Monocyte (primary cell): ENCODE results near the genes FANCL and PUS10.

DNA sequence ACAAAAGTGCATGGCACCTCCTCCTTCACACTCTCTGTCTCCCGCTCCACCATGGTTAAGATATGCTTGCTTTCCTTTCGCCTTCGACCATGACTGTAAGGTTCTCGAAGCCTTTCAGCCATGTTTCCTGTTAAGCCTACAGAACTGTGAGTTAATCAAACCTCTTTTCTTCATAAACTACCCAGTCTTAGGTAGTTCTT lies 42.8 kb downstream of the CFAP36 start:
- PRO-cap, 2 experiments, result no peak in any of the 2 experiments

DNA sequence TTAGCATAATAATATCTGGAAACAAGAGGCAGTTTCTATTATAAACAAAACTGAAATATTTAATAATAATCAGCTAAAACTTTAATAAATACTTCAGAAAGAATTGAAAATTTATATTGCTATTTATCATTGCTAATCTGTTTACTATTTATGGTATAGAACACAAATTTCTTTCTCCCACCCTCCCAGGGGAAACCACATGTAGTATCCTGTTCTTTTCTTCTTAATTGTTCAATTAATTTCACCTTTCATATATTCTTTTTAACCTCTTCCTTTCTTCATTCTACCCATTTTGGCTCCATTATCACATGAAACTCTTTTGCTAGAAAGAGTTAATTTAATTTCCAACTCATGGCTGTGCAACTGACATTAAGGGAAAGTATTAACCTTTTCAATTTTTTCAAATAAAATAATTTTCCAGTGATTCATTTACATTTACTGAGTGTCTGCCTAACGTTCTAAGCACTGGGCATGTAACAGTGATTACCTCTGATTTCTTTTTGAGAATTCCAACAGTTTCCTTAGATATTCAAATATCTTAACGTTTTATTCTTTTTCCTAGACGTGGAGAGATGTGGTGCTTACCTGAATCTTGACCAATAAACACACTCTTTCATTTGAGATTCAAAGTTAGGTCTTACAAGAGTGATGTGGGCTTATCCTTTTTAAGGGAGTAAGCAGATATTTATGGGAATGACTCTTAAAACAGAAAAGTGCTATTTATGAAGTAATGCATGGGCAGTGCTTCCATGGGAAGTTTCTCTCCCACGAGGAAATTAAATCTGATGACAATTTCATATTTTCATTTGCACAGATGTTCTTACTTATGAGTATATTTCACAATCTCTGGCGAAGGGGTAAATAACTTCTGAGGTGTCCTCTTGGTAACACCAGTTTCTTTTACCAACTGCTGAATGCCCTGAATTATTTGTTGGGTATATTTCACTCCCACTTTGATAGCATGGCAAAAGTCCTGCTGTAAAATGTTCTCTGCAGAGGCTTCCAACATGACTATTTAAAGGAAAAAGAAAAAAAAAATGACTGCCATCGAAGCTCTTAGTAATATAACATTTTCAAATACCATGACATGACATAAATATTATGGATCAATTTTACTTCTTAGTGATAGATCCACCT lies 21.2 kb downstream of the PNPT1 start:
- PRO-cap, 2 experiments, result no peak in any of the 2 experiments

DNA sequence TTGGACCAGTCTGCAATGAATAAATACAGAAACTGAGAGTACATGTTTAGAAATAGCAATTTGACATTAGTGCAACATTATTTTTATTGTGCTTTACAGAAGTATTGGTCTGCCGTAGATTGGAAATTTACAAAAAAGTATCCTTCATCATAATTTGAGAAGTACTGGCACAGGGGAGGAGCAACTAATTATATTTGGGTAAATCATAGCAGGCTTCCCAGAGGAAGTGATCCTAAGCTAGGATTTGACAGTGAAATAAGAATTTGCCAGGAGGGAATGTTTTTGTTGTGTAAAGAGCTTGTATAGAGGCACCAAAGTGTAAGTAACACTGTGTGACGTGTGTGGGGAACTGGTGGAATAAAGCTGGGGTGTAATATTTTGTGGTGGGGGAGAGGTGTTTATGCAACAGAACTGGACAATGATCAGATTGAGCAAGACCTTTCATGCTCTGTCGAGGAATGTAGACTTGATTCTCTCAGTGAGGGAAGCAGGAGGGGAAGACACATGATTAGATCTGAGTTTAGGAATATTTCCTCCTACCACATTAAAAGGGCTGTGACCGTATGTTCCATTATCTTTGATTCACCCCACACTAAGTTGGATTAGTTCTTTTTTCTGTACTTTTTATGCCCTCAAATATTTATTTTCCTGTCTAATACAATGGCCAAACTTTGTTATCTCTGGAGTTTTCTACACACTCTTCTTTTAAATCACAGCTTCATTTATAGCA lies 43.7 kb downstream of the EFEMP1 start:
- PRO-cap, 2 experiments, result no peak in any of the 2 experiments

DNA sequence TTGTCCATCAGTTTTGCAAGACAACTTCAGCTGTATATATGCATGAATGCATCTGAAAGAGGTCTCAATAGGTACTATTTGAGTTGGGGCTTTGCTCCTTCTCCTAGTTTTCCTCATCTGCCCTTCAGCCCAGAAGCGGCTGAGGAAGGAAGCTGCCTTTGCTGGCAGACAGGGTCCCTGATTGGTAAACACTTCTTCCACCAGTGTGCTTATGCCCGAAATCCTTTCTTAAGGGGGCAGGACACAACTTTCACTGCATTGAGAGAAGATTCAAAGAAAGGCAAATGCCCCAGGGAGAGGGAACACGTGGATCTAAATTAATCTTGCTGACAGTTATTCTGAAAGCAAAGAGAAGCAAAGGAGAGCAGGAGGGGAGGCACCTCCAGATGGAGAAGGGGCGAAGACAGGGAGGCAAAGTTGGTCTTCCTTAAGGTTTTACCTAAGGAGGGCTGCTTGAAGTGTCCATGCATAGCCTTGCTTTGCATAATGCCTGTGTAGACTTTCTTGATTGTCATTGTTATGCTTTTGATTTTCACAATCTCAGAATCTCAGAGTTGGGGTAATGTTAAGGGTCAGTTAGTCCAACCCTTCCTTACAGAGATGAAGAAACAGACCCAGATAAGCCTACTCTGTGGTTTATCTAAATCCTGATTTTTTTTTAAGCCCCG lies 92.2 kb upstream of the EFEMP1 start:
- PRO-cap, 2 experiments, result no peak in any of the 2 experiments

DNA sequence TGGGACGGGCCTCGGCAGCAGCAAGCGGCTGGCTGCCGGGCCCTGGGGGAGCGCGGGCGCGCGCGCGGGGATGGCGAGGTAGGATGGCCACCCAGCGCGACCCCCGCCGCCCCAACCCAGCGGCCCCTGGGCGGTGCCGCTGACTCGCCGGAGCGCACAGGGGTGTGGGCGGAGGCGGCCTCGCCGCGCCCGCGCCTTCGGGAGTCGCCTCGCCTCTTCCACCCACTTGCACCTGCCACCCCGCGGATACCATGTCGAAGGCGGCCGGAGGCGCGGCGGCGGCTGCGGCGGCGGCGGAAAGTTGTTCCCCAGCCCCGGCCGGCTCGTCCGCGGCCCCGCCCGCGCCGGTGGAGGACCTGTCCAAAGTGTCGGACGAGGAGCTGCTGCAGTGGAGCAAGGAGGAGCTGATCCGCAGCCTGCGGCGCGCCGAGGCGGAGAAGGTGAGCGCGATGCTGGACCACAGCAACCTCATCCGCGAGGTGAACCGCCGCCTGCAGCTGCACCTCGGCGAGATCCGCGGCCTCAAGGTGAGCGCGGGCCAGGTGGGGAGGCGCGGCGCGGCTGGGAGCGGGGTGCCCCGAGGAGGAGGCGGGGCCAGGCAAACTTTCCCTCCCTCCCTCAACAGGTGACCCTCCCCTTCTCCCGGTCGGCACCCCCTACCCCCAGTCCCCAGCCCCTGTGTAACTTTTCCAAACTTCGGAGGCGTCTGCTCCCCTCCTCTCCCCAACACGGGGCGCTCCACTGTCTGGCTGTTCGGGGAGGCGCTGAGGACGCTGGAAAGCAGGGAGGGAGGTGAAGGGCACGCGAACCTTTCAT lies 792 bp downstream of the CCDC85A start:
- PRO-cap, 2 experiments, result no peak in any of the 2 experiments

GRCh38 chr2:58240552-58241601 lies at the start of gene FANCL:
TSS of gene FANCL (minus strand) at chr2:58241325.
- PRO-cap, 2 experiments, result peak in 2 of 2 experiments; most common minus-strand start chr2:58241161 (in 1)

- PRO-cap, 2 experiments, result no peak in any of the 2 experiments
These were observed 124.0 kb upstream of the FANCL start for GRCh38 chr2:58365171-58365520.

DNA sequence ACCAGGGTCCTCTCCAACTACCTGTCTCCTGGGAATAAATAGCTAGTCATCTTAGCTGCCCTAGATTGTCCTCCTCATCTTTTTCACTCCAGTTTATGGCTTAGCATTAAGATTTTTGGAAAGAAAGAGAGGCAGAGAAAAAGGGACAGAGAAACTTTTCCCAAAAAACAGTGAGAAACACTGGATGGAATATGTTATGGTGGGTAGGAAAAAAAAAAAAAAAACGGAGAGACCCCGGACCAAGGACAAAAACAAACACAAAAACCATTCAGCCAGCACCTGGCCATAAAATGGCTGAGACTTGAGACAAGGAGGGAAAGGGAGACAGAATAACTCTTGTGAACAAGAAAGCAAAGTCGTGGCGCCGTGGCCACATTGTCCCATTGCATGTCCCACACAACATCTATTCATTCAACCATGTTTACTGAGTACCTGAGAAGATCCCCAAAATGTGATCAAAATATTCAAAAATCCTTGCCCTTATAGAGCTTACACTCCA lies 638.6 kb downstream of the BCL11A start:
- PRO-cap, 2 experiments, result no peak in any of the 2 experiments

GRCh38 chr2:60301023-60301477 lies 252.4 kb downstream of the BCL11A start:
- PRO-cap, 2 experiments, result no peak in any of the 2 experiments

DNA sequence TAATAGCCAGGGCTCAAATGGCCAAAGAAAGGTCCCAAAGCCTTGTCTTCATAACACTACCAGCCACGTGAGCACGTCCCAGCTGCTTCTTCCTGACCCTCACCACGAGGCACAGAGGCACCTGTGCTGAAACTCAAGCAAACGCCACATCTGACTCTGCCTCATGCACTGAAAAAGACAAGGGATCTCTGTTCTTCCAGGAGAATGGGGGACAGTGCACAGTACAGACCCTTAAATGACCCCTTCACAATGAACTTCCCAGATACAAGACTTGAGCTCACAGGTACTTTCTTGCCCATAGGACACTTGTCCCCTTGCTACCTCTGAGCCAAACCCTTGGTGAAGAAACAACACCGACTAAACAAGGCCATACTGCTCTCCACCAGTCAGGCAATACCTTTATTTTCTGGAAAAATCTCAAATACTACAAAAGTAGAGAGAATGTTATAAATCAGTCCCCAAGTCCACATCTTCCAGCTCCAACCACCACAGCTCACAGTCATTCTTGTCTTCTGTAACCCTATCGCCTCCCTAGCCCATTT lies 31.7 kb downstream of the BCL11A start:
- PRO-cap, 2 experiments, result no peak in any of the 2 experiments

- PRO-cap, 2 experiments, result no peak in any of the 2 experiments
These were observed 16.7 kb downstream of the BCL11A start for GRCh38 chr2:60536737-60537220.

- PRO-cap, 2 experiments, result no peak in any of the 2 experiments
These were observed 2.4 kb upstream of the BCL11A start for GRCh38 chr2:60555815-60556201.

- PRO-cap, 2 experiments, result no peak in any of the 2 experiments
These were observed 50.8 kb downstream of the PAPOLG start for GRCh38 chr2:60806666-60807463.

DNA sequence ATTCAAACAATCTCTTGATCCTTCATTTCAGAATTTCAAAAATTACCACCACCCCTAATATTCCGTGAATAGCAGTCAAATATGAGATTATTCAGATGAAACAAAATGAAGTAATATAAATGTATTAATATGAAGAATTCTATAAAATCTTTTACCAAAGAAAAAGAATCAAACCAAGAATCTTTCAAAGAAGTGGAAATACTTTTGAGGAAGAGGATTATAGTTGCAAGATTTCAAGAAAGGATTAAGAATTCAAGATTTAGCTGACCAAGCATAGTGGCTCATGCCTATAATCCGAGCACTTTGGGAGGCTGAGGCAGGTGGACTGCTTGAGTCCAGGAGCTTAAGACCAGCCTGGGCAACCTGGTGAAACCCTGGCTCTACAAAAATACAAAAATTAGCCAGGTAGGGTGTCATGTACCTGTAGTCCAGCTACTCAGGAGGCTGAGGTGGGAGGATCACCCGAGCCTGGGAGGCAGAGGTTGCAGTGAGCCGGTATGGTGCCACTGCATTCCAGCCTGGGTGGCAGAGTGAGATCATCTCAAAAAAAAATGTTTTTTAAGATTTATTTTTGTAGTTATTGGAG lies 17.7 kb downstream of the REL start:
- PRO-cap, 2 experiments, result peak in 2 of 2 experiments; most common plus-strand start position 400 of the sequence (in 1)

DNA sequence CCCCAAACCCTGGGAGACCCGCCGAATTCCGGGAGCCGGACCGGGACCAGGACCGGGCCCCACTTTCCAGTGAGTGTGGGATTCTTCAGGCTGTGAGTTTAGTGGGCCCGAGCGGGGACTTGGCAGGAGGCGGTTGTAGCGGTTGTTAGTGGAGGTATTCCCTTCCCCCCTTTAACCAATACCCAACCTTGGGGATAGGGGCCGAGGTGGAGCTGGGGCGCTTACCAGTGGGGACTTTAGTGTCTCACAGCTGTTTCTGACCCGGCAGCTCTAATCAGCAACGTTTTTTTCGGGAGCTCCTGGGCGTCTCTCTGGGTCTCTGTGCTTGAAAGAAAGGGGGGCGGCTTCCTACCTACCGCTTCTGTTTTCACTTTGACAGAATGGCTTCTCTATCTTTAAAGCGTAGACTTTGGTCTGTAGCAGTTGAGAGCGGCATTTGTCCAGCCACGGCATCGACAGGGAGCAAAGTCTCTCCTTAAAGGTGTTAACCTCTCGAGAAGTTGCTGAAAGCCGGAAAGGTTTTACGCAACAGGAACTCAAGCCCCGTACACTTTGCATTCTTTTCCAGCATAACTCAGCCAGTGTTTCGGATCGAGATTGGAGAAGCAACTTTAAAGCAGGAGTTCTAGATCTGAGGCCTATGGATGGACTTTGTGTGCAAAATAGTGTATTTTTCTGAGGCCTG lies at the start of gene PUS10:
Gene PUS10 (minus strand): TSS at position 473 of the 685 bp plus-strand sequence.
- PRO-cap, 2 experiments, result peak in 1 of 2 experiments; most common minus-strand start position 472 of the sequence (in 1)

DNA sequence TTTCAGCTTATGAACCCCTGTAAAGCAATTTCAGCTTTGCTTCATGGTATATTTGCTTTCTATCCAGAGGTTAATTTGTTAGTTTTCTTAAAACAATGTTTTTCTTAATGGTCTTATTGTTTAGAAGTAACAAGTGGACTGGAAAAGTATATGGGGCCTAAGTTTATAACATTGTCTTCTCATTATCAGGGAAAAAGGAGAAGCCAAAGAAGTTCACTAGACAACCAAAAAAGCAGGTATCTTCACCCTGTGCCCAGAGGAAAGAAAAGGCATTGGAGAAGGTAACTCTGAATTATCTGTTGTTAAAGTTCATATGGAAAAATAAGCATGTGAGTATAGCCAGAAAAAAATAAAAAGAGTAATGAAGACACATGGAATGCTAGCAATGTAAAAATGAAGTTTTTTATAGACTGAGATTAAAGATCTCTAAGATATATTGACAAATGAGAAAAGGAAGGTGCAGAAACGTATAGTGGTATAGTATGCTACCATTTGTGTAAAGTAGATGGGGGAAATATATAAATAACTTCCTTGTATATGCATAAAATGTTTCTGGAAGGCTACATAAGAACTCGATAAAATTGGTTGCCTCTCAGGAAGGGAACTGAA lies 46.1 kb upstream of the C2orf74 start:
- PRO-cap, 2 experiments, result no peak in any of the 2 experiments

DNA sequence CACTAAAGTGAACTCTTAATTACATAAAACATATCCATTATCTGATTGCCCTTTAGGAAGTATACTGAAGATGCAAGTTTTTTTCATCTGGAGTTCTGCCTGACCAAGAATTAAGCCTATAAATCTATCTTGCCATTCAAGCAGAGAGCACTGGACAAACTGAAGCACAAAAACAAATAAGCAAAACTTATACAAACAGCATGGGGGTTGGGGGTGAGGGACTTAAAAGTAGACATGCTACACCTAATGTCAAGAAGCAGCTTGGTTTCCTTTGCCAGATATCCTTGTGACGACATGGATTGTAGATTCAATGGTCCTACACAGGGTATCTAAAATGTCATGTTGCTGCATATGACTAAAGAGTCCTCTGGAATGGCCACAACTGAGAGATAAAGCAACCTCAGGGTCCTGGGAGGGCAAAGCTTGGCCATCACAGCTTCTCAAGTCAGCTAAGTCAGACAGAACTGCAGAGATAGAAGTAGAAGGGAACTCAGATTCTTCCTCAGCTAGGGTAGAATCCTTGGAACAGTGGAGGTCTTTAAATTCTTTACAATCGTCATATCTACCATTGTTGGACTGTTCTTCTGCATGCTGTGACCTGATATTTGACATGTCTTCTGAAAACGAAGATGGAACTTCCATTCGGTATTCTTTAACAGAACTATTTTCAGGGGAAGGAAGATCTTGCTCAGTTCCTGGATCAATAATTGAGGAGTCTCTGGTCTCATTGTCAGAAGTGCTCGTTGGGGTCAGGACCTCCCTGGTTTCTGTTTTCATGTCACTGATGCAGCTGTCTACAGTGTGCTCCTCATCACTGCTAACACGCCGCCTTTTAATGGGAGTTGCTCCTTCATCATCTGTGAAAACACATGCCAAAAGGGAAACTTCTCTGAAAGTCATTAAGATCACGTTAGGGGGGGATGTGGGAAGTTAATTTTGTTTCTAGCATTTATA lies 26.1 kb downstream of the C2orf74 start:
- PRO-cap, 2 experiments, result no peak in any of the 2 experiments

GRCh38 chr2:61421064-61421561 lies 49.8 kb downstream of the USP34 start:
- PRO-cap, 2 experiments, result peak in 1 of 2 experiments; most common minus-strand start chr2:61421368 (in 1)

DNA sequence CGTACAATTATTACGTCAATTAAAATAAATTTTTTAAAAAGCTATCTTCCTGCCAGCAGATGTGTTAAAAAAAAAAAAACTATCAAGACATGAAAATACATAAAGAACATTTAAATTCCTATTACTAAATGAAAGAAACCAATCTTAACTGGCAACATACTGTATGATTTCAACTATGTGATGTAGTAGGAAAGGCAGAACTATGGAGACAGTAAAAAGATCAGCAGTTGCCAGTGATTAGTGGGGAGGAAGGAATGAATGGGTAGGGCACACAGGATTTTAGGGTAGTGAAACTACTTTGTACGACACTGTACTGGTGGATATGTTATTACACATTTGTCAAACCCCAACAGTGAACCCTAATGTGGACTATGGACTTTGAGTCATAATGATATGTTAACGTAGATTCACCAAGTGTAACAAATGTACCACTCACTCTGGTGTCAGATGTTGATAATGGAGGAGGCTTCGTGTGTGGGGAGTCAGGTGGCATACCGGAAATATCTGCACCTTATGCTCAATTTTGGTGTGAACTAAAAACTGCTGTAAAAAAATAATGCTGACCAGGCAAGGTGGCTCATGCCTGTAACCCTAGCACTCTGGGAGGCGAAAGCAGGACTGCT lies 27.3 kb downstream of the USP34 start:
- PRO-cap, 2 experiments, result peak in 1 of 2 experiments; most common plus-strand start position 435 of the sequence (in 1)

GRCh38 chr2:61854336-61855303 lies 760 bp upstream of the FAM161A start:
- PRO-cap, 2 experiments, result peak in 2 of 2 experiments; most common minus-strand start chr2:61854495 (in 2)